Hair follicular keratinocyte (primary cell): ENCODE data around the genes ABCD1, OPN1MW2, TKTL1 and RPL10.

- RAMPAGE, long total RNA: no peak
These were observed 7.2 kb upstream of the BGN start for GRCh38 chrX:153487479-153487994.

GRCh38 chrX:153494460-153494781 is 359 bp upstream of the BGN start:
- RAMPAGE, long total RNA: no peak

GRCh38 chrX:153510176-153510487 is 7.3 kb upstream of the ATP2B3 start:
- RAMPAGE, long total RNA: no peak

GRCh38 chrX:153517969-153518443 is 564 bp downstream of the ATP2B3 start:
- RAMPAGE, long total RNA: no peak

- RAMPAGE, long total RNA: no peak
These were observed 2.7 kb upstream of the SLC6A8 start for GRCh38 chrX:153684835-153685713.

GRCh38 chrX:153724273-153725066 is at the start of gene ABCD1:
ABCD1 (plus strand) TSS chrX:153724856.
- RAMPAGE, long total RNA: no peak

DNA sequence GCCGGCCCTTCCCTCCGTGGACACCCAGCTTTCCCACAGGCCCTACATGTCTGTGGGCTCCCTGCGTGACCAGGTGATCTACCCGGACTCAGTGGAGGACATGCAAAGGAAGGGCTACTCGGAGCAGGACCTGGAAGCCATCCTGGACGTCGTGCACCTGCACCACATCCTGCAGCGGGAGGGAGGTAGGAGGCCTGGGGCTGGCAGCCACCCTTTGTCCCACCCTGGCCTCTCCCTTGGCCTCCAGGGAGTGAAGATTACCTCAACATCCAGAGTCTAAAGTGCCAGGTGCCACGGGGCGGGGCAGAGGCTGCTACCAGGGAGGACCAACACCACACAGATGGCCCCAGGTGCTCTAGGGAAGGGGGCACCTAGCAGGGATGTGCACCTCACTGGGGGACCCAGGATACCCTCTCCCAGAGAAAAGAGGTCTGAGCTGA is 15.9 kb downstream of the ABCD1 start:
- RAMPAGE, long total RNA: no peak

DNA sequence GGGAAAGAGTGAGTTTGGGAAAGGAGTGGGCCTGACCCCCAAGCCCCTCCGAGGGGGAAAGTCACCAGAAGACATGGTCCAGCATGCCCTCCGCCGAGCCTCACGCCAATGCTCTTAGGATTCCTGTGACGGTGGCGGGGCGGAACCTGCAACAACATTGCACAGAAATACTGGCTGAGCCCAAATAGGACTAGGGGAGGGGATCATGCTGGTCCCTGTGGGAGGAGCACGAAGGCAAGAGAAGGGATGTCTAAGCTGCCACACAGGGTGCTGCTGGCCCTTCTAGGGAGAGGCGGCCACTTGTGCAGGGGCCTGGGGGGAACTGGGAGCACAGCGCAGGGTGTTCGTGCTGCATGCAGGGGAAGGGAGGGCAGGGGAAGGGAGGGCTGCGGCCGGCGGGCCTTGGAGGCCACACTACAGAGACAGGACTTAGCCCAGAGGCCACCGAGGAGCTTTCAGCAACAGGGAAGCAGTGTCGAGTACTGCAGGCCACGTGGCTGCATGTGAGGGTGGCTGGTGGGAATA is 19.2 kb upstream of the PLXNB3 start:
- RAMPAGE, long total RNA: no peak

DNA sequence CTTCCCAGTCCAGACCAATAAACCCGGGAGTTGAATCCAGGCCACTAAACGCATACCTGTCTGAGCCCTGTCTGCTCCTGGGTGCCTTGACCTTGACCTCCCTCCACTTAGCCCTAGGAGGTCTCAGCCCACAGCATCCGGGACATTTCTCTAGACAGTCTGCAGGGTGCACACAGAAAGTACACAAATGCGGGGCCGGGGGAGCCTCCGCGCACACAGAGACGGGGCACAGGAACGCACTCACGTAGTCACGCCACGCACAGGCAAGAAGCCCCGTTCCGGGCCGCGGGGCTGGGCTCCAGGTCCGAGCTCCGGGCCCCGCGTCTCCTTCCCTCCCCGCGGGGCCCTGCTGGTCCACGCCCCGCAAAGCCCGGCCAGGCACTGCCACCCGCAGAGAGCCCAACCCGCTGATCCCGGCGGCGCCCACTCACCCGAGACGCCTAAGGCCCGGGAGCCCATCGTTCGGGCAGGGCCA is 1.0 kb downstream of the PDZD4 start:
- RAMPAGE, long total RNA: no peak

GRCh38 chrX:153926737-153927798 is 1.0 kb upstream of the ARHGAP4 start:
- RAMPAGE, long total RNA: no peak

DNA sequence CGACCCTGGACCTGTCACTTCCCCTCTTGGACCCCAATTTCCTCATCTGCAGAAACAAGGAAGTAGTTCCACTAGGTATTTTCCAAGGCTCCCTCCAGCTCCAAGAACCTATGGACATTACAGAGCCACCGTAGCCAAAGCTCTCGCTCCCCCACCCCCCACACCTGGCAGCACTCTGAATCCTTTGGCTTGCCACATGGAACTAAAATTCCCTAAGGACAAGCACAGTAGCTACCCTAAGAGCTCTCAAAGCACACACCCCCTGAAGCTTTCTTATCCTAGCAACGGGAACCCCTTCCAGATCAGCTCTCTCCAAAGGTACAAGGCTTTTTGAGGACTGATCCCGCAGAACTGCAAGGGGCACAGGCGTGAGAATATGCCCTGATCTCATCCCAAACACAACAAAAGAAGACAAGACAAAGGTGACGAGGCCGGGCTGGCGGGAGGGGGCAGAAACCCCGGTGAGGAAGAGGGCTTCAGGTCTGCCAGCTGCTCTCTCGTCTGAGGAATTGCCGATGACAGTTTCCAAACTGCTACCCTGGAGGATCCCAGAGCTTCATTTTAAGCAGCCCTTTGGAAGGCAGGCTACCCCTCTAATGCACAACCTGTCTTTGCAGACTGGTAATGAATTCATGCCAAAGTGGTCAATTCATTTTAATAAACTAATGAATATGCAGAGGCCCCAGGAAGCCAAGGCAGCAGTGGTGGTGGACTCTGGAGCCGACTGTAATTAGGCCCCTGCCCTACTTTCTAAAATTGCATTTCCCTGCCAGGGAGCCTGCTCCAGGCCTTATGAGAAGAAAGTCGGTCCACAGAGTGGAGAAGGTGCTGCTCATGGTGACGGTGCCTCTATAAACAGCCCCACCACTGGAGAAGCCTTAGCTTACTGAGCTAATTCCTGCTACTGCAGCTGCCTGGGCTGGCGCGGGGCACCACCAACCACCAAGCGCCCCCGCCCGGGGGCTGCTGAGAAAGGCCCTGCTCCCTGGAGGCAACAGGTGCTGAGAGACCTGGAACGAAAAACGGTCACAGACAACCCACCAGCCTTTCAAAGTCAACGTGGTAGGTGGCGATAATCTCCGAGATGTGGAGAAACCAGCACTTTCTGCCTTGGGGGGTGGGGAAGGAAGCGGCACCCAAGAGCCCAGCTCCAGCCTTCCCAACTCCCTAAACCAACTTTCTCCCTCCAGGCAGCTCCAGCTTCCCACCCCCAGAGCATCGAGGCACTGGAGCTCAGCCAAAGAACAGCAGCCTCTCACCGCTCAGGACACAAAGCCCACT is 3.2 kb downstream of the HCFC1 start:
- RAMPAGE, long total RNA: no peak

DNA sequence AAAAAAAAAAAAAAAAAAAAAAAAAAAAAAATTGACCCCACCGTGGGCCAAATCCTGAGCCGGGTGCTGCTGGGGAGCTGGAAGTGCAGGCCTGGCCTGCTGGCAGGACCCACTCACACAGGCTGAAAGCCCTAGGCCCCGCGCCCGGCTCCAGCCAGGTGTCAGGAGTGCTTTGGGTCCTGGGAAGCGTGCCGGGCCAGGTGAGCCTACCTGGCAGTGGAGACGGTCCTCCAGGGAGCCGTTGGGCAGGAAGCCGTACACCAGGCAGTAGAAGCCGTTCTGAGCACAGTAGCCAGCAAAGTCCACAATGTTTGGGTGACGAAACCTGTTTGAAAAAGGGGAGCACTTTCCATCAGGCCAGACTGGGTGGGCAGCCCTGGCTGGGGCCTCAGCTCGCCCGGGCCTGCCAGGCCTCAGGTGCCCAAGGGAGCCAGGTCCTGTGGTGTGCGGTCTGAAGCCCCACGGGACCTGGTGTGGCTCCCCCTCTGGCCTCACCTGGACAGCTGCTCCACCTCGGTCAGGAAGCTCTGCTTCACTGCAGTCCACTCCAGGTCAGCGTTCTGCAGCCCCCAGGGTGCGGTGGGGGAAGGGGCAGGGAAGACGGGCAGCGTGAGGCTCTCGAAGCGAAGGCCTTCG is 1.8 kb downstream of the IRAK1 start:
- RAMPAGE, long total RNA: no peak

DNA sequence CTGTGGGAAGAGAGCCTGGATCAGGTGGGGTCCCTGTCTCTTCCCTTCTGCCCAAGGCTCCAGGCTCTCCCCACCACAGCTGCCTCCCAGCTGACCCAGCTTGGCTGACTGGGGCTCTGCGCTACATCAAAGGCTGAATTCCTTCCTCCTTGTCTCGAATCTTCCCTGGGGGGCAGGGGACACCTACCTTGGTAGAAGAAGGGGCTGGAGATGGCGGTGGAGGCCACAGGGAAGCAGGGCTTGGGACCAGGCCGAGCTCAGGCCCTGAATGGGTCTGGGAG is 974 bp downstream of the IRAK1 start:
- RAMPAGE, long total RNA: no peak

GRCh38 chrX:154042947-154043309 is 23.2 kb upstream of the IRAK1 start:
- RAMPAGE, long total RNA: no peak

GRCh38 chrX:154087035-154087857 is 10.3 kb downstream of the MECP2 start:
- RAMPAGE, long total RNA: no peak

GRCh38 chrX:154219382-154220055 is at the start of gene OPN1MW2:
OPN1MW2 (plus strand) TSS chrX:154219756.
- RAMPAGE, long total RNA: no peak

GRCh38 chrX:154295545-154296012 is at the start of gene TKTL1:
TKTL1 (plus strand) TSS chrX:154295795.
- RAMPAGE, long total RNA: no peak

GRCh38 chrX:154361211-154361876 is 13.1 kb downstream of the FLNA start:
- RAMPAGE, long total RNA: no peak

GRCh38 chrX:154378406-154379117 is 533 bp upstream of the EMD start:
- RAMPAGE, long total RNA: no peak

- RAMPAGE, long total RNA: no peak
These were observed at the start of gene RPL10 for GRCh38 chrX:154397985-154398443. RPL10 (plus strand) TSS chrX:154398377.